ENCODE measurements around the gene BCAS4.

- PRO-cap: no peak
Observed at GRCh38 chr20:50267910-50268349, 77.3 kb downstream of the CEBPB start.

GRCh38 chr20:50270612-50271020 lies 80.0 kb downstream of the CEBPB start:
- PRO-cap: bidirectional peak, plus-strand start at chr20:50270892, minus-strand start at chr20:50270678

DNA sequence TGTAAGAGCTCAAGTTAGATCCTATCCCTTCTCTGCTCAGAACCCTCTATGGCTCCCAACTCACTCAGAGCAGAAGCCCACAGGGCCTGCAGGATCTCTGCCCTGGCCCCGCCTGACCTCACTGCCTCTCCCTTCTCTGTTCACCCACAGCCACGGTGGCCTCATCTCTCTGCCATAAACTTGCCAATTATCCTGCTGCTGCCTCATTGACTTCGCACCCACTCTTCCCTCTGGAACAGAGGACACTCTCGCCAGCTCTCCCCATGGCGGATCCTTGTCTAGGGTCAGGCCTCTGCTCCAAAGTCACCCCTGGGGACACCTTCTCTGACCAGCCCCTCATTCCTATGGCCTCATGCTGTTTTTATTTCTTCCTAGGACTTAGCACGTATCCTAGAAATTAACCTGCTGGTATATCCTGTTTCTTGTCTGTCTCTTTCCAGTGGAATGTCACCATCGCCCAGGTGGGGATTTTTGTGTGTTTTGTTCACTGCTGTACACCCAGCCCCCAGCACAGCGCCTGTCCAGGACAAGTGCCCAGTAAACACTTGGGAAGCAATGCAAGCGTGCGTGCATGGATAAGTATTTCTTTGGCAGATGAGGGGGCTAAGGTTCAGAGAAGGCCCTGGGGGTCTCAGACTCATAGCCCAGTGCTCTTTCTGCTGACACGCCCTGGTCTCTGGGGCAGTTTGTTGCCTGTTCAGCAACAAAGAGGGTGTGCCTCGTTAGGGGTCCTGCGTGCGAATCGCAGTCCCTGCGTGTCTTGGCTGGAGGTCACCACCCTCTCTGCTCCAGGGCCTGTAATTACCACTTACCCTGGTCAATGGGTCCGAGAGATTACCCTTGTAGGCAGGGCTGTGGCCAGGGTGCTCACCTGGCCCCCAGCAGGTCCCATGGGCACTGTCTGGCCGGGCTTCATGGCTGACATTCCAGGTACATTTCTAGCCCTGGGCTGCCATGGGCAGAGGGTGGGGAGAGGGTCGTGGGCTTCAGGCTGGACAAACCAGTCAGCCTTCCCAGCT lies 86.7 kb downstream of the CEBPB start:
- PRO-cap: no peak

- PRO-cap: unidirectional peak, plus-strand start at chr20:50284122
Observed at GRCh38 chr20:50283638-50284361, 93.2 kb downstream of the CEBPB start.

DNA sequence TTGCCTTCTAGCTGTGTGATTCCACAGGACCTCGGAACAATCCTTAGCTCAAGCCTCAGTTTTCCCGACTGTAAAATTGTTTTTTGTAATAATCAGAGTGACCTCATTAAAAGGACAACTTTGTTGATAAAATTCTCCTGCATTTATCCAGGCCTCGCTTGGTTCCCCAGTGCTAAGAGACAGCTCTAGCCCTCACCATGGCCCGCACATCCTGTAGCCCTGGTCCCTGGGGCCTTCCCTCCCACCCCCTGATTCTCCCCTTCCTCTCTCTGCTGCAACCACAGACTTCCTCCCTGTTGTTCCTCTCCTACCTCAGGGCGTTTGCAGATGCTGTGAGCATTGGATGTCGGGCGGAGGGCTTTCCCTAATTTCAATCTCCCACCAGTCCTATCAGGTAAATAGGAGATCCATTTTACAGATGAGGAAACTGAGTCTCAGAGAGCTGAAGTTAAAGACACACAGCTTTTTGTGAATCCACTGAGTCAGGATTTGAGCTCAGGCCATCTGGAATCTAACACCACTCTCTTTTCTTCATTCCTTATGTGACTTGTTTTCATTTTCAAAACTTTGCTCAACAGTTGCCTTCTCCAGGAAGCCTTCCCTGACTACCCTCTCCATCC lies 106.9 kb downstream of the CEBPB start:
- PRO-cap: no peak

DNA sequence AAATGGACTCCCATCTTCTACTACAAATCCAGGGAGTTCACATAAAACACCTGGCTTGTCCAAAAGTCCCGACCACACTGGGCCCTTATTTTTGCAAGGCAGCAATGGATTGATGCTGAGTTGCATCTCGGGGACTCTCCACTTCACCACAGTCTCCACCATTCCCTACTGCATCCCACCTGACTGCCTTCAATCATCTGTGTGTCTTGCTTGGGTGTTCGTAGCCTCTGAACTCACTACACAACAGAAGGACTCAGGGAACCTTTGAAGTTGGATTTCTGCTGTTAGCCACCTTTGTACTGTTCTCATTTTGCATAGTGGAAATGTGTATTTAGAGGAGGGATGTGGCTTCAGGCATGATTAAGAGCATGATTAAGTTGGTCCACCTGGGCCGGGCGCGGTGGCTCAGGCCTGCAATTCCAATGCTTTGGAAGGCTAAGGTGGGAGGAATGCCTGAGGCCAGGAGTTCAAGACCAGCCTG lies 121.5 kb upstream of the PTPN1 start:
- PRO-cap: no peak

DNA sequence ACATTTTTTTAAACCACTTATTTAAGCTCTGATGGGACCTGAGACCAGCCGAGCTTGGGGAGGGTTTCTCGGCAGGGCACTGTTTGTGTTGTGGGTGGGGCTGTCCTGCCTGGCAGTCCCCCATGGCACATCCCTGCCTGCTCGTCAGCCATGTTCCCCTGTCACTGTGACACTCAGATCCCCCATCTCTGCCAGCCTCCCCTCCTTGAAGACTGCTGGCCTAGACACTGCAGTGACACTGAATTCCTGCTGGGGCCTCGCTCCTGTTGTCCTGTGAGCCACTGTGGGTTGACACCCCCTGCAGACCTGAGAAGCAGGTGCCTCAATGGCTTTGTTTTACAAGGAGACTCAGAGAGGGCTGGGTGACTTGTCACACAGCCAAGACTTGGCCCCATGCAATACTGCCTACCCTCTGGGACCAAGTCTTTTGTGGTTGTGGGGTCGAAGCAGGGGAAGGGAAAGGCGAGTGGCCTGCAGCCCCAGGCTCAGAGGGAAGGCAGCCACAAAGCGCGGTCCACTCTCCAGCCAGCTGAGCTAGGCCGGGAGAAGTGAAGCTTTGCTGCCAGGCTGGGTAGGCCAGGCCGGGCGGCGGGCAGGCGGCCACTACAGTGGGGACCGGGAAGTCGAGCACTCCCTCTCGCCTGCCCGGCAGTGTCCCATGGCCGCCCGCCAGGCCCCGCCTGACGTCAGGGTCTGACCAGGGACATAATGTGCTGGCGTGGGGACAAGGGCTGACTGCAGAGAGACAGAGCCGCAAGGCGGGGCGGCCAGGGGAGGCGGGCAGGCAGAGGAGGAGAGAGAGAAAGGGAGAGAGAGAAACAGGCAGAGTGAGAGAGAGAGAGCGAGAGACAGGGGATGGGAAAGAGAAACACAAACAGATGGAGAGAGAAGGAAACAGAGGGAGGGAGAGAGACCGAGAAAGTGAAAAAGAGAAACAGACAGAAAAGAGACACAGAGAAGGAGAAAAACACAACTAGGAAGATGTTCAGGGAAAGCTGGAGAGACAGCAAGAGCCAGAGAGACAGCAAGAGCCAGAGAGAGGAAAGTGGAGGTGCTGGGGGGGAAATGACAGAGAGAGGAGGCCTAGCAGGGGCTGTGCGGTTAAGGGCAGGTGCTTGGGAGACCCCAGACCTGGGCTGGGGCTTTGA lies 94.7 kb upstream of the PTPN1 start:
- PRO-cap: no peak

DNA sequence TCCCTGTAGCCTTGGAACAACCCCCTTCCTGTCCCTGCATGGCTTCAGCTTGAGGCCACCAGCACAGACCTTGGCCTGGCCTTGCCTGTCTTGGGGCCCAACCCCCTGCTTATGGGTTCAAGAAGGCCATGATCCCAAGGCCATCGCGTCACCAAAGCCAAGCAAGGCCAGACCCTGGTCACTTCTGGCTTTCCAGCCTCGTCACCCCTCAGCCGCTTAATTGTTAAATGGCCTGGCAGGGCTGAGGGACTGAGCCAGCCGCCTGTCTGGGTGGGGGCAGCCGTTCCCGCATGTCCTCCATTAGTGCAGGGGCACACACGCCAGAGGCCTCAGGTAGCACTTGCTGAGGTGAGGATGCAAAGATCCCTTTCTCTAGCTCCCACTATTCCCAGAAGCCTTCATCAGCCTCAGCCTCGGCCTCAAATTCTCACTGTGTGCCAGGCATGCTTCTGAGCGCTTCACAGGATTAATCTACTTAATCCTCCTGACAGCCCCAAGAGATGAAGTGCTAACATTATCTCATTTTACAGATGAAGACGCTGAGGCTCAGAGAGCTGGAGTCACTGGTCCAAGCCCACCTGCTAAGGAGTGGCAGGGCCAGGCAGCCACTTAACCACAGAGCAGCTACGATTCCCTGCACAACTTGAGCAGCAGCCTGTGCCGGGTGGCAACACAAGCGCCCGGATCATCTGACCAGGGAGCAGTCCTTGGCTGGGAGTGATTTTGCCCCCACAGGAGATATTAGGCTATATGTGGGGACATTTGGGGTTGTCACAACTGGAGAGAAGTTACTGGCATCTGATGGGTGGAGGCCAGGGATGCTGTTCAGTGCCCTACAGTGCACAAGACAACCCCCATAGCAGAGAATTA lies 93.4 kb upstream of the PTPN1 start:
- PRO-cap: no peak

GRCh38 chr20:50470369-50470843 lies 39.8 kb upstream of the PTPN1 start:
- PRO-cap: no peak

DNA sequence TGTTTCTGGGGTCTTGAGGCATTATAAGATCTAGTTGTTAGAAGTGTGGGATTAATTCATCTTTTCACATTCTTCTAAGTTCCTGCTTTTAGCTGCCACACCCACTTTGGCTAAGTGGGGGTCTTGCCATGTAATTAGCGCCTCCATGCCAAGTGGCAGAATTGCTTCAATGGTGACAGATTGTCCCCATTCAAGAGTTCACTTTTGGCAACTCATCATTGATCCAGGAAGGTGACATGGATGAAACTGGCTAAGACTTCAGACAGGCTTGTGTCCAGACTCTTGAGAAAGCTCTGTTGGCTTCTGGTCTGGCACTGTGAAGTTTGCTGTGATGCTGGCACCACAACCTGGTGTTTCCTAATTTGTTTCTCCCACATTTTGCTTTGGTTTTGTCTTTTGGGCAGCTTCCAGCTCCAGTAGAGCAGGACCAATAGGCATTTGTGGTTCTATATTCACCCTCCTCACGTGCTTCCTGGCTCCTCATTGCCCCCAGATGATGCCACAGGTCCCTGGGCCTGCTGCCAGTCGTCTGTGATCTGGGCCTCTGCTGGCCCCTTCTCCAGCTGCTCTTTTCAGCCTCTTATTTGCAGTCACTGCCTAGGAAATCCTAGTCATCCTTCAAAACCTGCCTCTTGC lies 62.6 kb downstream of the PTPN1 start:
- PRO-cap: no peak

DNA sequence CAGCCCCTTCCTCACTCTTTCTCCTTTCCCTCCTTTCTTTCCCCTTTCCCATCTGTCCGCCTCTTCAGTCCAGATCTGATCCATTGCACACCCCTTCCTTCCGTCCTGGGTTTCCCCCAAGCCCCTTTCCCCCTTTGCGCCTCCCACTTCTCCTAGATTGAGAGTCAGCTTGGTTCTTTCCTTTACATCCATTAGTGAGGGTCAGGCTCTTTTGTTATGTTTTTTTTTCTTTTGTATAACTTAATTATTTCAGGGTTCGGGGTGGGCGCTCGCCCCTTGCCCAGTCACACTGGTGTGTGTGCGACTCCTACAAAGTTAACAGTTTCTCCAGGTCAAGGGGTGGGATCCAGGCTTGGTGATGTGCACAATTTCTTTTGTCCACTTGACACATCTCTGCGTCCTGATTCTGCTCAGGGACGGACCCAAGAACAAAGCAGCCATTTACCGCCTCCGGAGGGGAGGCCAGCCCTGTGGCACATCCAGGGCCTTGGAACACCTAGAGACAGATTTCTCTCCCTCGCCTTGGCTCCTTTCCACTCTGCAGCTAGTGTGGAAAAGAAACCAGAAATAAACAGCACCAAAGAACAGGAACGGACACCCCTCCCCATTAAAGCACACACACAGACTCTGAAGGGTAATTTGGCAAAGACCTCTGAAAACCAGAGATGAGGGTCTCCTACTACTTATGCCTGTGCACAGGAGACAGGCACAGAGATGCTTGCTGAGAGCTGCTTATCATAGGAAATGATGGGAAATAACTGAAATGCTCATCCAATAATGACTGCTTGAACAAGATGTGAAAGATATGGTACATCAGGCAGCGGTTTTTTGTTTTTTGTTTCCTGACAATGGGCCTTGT lies 784 bp upstream of the RIPOR3 start:
- PRO-cap: no peak

GRCh38 chr20:50794643-50795877 lies at the start of gene BCAS4:
TSS of gene BCAS4 (plus strand) at chr20:50795061.
- PRO-cap: bidirectional peak, plus-strand start at chr20:50795093, minus-strand start at chr20:50794839; bidirectional peak, plus-strand start at chr20:50795643, minus-strand start at chr20:50795589

DNA sequence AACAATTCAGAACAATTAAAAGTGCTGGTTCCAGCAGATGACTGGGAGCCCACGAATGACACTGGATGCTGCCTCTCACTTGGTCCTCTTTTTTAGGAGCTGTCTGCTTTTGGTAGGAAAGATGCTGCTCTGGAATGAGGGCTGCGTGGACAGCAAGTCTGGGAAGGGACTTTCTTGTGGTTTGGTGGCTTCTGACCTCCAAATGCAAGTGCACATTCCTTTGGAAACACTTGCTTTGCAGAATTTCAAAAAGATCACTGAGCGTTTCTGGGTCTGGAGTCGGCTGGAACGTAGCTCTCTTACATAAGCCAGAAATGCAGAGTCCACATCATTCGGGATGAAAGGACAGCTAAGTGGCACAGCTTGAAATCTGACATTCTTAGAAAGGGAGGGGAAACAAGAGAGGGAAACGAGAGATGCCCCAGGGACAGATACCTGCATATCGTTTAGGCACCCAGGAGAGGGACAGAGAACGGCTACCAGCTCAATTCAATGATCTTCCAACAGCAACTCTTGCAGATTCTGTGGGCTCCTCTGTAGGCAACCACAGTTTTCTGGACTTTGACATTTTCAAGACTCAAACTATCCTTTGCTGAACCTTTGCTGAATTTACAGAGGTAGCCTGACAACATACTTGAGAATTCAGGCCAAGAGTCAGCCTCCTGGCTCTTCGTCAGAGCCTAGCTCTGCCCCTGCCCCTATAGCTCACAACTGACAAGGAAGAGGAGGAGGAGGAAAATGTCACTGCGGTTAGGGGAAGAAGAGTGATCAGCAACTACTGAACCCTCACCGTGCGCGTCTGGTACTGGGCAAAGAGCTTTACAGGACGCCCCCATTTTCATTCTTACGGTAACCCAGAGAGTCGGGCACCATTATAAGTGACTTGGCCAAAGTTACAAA lies 118.6 kb downstream of the NFATC2 start:
- PRO-cap: no peak

GRCh38 chr20:51481132-51482127 lies 61.1 kb downstream of the NFATC2 start:
- PRO-cap: bidirectional peak, plus-strand start at chr20:51481535, minus-strand start at chr20:51481401

GRCh38 chr20:51525169-51525548 lies 17.4 kb downstream of the NFATC2 start:
- PRO-cap: unidirectional peak, minus-strand start at chr20:51525390

DNA sequence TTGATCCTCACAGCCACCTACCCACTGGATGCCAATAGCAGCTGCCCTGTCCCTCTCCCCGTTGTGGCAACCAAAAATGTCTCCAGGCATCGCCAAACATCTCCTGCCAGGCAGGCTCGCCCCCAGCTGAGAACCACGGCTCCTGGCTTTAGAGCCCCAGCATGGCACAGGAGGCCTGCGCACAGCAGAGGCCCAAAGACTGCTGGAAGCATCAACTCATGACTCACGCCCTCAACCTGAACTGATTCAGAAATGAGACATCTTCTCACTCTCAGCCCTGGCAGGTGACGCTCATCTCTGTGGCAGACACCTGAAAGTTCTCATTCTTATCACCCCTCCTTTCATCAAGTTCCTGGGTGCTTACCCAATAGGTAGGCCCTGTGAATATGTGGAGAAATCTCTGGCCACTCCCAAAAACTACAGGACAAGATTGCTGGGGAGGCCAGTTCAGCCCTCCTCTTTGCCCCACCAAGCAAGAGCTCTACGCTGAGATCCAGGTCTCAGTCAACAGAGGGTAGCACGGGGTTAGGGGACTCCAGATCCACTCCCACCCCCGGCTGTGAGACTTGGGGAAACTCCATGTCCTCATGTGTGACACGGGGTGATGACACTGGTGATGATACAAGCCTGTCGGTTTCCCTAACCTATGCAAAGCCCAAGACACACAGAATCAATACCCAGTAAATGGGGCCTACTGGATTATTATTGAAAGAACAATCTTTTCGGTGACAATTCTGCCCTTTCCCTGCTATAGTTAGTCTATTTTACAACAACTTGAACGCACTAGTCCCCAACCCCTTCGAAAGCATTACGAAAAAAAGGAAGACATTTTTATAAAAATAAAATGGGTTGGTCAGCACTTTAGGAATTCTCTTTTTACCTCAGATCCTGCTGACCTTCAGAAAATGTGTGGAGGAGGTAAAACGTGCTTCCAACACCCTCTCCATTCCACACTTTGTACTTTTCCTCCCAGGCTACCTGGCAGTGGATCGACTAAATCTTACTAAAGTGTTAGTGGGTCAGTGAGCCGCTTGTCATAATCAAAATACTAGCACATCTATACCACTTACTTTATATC lies 11.1 kb downstream of the NFATC2 start:
- PRO-cap: no peak

- PRO-cap: no peak
Observed at GRCh38 chr20:51624120-51624760, 81.7 kb upstream of the NFATC2 start.

GRCh38 chr20:51701372-51701846 lies 66.8 kb downstream of the ATP9A start:
- PRO-cap: no peak

- PRO-cap: no peak
Observed at GRCh38 chr20:51801847-51802109, 543 bp downstream of the SALL4 start.

- PRO-cap: no peak
Observed at GRCh38 chr20:51984883-51985487, 182.7 kb upstream of the SALL4 start.

Measured in pulmonary lymph node (tissue), 1 donor.